Epithelial cell of proximal tubule (primary cell): ENCODE measurements around a stretch of chr1.

GRCh38 chr1:206682128-206682471 is 2.6 kb upstream of the MAPKAPK2 start:
- RAMPAGE, long total RNA, result no peak
- RRBS, result no CpG with 5 or more reads among the region's 3 CpGs

DNA sequence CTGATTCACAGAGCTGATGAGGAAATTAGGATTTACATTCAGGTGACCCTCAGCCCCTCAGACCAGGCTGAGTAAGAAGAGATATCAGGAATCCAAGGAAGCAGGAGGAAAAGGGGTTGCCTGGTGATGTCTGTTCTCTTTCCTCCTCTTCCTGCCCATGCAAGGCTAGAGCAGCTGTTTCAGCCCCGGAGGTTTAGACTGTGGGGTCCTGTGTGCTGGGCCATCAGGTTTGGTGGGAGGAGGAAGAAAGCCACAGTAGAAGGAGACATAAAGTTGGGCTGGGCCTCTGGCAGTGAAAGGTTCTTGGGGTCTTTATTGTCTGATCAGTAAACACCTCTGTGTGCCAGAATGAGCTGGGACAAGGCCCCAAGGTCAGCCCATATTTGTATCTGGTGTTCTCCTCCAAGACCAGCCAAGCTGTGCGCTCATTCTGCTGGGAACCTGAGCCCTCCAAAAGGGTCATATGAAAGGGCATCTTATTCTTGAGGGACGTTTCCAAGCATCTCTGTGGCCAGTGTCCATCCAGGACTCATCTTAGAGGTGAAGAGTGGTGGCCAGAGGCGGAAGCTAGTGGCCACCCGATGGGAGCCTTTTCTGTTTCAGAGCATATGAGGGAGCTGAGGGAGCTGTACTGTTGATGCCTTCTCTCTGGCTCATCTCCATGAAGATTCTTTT is 7.7 kb downstream of the MAPKAPK2 start:
- RAMPAGE, long total RNA, result no peak
- RRBS, result no CpG with 5 or more reads among the region's 5 CpGs

GRCh38 chr1:206703026-206704173 is 18.7 kb downstream of the MAPKAPK2 start:
- RAMPAGE, long total RNA, result no peak
- RRBS, result no CpG with 5 or more reads among the region's 8 CpGs

DNA sequence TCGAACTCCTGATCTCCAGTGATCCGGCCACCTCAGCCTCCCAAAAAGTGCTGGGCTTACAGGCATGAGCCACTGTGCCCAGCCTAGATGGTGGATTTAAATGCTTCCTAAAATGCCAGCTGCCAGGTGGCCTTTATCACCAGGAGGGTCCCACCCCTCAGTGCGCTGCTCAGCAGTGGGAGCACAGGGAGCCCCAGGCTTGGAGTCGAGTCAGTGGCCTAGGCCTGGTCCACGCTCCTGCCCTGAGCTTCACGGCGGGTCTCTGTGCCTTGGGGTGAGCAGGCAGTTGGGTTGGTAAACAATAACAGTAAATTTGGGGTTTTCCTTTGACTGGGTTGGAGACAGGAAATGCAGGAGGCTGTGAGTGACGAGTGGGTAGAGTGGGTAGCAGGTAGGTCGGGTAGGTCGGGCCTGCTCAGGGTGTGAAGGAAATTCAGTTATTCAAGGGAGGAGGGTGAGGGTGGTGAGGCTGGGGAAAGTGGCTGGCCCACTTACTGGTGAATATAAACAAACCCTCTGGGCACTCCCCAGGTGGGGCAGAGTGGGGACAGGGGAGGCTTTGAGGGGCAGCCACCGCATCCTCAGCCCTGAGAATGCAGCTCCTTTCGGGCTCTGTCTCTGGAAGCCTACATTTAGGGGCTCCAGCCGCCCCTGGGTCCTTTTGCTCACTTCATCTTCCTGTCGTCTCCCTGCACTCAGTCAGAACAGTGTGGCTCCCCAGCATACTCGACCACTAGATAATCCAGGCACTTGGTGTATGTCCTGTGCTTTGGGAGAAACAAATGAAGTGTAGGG is 33.5 kb upstream of the IL19 start:
- RAMPAGE, long total RNA, result no peak
- RRBS, result no CpG with 5 or more reads among the region's 15 CpGs

DNA sequence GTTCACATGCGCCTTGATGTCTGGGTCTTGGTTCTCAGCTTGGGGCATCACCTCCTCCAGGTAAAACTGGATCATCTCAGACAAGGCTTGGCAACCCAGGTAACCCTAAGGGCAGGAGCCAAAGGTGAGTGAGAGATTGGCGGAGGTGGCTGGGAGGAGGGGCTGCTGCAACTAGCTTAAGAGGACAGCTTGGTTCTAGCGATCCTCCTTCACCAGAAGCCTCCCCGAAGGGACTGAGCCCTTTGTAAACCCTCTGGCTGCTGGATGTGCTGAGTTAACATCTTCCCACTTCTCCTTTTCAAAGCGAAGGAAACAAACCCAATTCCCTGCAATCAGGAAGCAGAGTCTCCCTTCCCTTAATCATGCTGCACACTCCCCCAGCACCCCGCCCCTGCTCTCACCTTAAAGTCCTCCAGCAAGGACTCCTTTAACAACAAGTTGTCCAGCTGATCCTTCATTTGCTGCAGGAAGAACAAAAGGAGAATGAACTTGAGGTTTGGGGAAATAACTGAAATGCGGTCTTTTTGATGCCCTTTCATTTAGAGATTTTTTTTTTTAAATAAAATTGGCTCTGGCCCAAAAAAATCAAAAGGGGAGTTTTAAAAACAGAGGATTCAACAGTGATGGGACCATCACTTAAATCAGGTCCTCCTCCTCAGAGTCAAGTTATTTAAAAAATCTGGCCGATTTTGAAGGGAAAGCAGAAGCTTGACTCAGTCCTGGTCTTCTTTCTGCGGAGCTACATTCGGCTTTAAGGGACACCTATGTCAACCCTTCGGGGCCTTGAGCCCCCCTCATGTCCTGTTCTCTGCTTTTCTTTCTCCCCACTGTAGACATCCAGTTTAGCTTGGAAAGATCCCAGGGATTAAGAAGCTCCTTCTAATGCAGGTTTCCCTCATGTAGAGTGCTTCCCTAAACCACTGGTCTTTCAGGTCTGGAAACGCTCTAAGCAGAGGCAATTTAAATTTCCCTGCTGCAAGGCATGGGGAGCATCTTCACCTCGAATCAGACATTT is 689 bp downstream of the IL19 start:
- RAMPAGE, long total RNA, result no peak
- RRBS, result no CpG with 5 or more reads among the region's 13 CpGs

DNA sequence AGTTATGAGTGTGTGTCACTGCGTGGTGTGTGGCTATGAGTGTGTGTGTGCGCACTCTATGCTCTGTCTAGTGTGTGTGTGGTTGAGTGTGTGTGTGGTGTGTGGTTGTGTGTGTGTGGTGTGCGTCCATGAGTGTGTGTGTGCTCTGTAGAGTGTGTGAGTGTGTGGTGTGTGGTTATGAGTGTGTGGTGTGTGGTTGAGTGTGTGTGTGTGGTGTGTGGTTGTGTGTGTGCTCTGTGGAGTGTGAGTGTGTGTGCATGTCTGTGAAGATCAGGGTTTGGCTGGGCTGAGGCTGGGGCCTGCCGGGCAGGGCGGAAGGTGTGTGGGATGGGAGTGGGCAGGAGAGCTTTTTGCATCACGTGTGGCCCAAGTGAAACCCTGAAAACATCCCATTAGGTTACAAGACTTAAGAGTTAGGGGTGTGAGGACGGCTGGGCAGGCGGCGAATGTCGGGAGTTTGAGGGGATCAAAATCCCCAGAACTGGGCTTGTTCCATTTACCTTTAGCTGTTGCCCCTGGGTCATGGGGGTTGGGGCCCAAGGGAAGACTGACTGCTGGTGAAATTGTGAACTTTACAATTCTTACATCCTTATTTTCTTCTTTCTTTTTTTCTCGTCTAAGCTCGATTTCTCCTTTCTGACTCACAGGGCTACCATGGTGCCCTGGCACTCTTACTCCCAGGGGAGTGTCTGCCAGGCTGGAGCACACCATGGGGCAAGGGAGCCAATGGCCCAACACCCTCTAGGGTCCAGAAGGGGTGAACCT is 3.0 kb upstream of the FCMR start:
- RAMPAGE, long total RNA, result no peak
- RRBS, result no CpG with 5 or more reads among the region's 12 CpGs

DNA sequence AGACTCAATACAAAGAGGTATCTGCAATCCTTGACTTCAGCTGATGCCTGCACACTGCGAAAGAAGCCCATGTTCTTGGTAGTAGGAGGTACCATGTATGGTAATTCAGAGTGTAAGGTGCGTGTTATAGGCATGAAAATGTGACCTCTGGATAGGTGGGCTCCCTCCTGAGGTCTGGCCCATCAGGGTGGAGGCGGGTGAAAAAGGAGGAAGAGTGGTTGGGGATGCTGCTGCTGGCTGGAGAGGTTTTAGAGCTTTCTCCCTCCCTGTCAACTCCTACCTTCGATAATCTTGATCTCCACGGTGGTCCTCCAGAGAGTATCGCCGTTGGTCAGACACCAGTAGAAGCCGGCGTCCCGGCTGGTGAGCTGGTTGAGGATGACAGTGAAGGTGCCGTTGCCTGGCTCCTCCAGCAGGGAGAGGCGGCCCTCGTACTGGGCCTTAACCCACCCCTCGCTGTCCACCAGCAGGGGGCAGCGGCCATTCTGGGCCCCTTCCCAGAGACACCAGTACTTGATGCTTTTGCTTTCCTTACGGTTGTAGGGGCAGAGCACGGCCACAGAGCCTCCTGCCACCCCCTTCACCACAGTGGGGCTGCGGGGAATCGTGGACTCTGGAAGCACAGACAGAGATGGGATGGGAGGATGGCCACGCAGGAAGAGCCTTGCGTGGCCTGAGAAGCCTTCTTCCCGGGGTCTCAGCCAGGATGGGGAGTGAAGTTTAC is 10.9 kb downstream of the PIGR start:
- RAMPAGE, long total RNA, result no peak
- RRBS, result no CpG with 5 or more reads among the region's 22 CpGs

DNA sequence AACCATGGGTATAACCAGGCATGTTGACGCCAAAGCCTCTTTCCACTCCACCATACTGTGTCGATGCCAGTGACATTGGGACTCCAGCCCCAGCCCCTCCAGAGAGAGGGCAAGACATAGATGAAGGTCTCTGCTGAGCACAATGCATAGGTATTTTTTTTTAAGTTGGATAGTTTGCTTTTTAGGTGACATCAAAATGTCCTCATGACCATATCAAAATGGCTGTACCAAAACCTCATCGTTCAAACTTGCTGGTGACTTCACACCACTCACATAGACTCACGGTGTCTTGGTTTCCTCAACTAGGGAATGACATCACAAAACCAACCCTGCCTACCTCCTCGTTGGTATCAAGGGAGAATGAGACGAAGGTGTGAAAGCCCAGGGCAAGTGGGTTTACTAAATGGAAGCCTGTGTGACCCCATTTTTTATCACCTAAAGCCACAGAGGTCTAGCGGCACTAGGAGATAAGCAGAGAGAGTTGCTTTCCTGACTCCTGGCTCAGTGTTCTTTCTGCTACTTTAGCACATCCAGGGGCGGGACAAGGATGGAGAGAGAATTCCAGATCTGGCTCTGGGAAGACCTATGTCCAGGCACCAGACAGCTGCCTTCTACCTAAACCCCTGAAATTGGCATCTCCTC is 1.5 kb downstream of the PIGR start:
- RAMPAGE, long total RNA, result no peak
- RRBS, result no CpG with 5 or more reads among the region's 8 CpGs

DNA sequence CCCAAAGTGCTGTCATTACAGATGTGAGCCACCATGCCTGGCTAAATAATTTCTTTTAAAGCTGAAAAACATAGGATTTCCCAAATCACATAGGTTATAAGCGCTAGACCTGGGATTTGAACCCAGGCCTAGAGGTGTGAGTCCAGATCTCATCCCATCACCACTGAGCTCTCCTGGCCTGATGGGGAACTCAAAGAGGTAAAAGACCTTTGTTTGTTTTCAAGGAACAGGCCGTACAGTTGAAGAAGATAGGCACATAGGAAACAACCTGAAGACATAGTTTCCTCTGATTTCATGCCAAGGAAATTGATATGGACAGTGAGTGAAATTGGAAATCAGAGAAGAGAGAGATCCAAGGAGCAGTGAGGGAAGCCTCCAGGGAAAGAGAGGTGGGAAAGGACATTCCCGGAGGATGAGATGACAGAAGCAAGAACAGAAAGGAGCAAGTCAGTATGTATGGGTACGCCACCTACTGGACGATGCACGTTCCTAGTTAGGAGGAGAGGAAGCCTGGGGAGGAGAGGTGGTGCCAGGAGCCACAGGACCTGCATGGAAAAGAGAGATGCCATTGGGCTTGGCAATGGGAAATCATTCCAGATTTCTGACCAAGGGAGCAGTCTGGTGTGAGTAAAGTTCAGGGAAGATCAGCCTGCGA is 27.7 kb downstream of the C1orf116 start:
- RAMPAGE, long total RNA, result no peak
- RRBS, result no CpG with 5 or more reads among the region's 7 CpGs

GRCh38 chr1:207009992-207010540 is 22.5 kb downstream of the C1orf116 start:
- RAMPAGE, long total RNA, result no peak
- RRBS, result no CpG with 5 or more reads among the region's 9 CpGs

DNA sequence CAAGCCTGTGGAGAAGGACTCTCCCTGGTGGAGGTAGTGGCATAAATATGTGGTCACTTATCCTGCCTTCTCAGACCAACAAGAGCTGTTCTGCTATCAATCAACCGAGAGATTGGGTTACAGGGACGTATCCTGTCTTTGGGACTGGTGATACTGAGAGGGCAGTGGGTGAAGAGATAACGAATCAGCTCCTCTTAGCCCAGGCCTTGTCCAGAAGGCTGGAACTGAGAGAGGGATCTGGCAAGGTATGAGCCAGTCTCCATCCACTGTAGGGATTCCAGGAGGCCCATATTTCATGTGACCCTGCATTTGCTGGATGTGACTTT is 11.4 kb downstream of the C1orf116 start:
- RAMPAGE, long total RNA, result no peak
- RRBS, result no CpG with 5 or more reads among the region's 3 CpGs

DNA sequence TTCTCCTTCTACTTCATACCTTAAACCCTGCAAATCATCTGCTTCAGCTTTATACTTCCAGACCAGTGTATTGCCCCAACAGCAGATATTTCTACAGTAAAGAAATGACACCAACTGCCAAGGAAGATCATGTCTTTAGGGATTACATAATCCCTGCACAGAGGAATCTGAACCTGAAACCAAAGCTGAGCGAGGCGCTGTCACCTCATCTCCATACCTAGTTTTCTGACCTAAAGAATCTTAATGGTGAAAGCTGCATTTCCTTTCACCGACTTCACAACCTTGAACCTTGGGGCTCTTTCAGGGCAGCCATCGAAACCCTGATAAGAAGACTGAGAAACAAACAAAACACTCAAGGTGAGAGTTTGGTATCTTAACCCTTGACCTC is 2.2 kb downstream of the C1orf116 start:
- RAMPAGE, long total RNA, result no peak
- RRBS, result no CpG with 5 or more reads among the region's 4 CpGs

- RAMPAGE, long total RNA, result no peak
- RRBS, result no CpG with 5 or more reads among the region's 7 CpGs
Measured at GRCh38 chr1:207345879-207346649, 24.6 kb downstream of the CD55 start.

DNA sequence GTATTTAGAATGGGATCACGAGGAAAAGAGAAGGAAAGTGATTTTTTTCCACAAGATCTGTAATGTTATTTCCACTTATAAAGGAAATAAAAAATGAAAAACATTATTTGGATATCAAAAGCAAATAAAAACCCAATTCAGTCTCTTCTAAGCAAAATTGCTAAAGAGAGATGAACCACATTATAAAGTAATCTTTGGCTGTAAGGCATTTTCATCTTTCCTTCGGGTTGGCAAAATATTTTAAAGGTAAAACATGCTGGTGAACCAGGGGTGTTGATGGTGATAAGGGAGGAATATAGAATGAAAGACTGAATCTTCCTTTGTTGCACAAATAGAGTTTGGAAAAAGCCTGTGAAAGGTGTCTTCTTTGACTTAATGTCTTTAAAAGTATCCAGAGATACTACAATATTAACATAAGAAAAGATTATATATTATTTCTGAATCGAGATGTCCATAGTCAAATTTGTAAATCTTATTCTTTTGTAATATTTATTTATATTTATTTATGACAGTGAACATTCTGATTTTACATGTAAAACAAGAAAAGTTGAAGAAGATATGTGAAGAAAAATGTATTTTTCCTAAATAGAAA is 38.5 kb downstream of the CD55 start:
- RAMPAGE, long total RNA, result no peak
- RRBS, result no CpG with 5 or more reads among the region's 3 CpGs

- RAMPAGE, long total RNA, result no peak
- RRBS, result no CpG with 5 or more reads among the region's 8 CpGs
Measured at GRCh38 chr1:207589425-207590039, 55.4 kb upstream of the CR1L start.

GRCh38 chr1:207750849-207751346 is 956 bp upstream of the CD46 start:
- RAMPAGE, long total RNA, result no peak
- RRBS, result no CpG with 5 or more reads among the region's 5 CpGs

DNA sequence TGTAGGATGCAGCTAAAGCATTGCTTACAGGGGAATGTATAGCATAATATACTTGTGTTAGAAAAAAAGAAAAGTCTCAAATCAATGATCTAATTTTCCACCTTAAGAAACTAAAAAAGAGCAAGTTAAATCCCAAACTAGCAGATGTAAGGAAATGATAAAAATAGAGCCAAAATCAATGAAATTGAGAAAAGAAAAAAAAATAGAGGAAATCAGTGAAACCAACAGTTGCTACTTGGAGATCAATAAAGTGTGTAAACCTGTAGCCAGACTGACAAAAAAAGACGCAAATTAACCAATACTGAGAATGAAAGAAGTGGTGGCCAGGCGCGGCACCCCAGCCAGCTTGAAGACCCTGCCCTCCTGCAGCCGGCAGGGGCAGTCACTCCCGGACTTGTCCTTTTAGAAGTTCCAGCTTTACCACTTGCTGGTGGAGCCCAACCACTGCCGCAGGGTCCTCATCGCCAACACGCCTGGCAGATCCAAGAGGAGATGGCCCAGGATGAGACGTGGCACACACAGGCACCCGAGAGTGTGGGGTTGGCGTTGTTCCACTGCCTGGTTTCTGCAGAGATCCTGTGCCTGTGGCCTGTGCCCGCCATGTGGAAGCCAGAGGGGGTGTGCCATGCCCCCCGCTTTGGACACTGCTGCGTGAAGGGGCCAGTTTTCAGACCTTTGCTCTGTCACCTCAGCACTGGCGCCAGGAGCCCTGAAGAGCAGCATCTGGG is 10.6 kb downstream of the CD46 start:
- RAMPAGE, long total RNA, result no peak
- RRBS, result no CpG with 5 or more reads among the region's 15 CpGs

DNA sequence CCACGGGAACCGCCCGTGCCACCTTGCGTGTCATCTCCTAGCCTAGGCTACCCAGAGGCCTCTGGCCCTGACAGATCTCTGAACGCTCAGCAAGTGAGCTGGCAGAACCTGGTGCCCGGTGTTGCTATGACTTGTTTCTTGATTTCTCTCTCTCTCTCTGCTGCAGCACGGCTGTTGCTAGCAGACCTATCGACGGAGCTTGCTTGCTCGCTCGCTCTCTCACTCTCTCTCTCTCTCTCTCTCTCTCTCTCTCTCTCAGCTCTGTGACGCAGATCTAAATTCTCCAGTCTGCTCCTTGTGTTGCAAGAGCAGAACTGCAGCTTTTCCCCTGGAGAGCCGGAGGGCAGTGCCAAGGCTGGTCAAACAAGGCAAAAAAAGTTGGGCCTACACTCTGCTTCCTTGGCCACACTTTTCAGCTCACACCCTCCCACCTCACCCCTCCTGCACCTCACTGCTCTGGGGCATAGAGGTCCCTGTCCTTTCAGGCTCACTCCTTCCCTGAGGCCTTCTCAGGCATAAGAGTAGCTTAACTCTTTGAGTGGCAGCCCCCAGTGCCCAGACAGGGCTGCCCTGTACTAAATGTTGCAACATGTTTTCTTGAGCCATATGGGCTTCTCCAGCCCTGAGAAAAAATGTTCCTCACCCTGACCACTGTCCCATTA is 72.1 kb downstream of the CD46 start:
- RAMPAGE, long total RNA, result no peak
- RRBS, result no CpG with 5 or more reads among the region's 13 CpGs

DNA sequence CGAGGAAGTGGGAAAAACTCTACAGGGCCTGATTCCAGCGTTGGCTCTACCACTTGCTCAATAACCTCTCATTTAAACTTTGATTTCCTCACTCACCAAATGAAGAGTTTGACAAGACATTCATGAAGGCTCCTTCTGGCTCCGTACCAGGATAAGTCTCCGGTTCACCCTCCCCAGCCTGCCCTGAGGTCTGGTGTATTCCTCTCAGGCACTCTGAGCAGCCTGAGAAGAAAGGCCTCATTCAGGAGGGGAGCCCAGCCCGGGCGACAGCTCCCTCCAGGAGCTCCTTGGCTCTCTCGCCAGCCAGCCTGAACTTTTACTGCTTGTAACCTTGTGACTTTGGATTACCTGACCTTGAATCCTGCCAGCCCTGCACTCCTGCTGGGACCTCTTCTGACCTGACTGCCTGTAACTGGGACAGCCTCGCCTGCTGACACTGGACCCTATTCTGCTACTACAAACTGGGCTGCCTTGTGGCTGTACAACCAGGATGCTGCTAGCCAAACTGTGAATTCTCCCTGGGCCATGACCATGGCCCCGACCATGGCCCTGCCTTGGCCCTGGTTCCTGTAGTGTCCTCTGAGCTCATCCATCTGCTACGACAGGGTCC is 65.8 kb downstream of the CD34 start:
- RAMPAGE, long total RNA, result no peak
- RRBS, result 20% methylated on average over 2 of the region's 10 CpGs

- RAMPAGE, long total RNA, result no peak
- RRBS, result no CpG with 5 or more reads among the region's 8 CpGs
Measured at GRCh38 chr1:207872762-207873621, 37.9 kb downstream of the CD34 start.